ENCODE data around the genes HCCS, ARHGAP6, MSL3 and RAB9A.

DNA sequence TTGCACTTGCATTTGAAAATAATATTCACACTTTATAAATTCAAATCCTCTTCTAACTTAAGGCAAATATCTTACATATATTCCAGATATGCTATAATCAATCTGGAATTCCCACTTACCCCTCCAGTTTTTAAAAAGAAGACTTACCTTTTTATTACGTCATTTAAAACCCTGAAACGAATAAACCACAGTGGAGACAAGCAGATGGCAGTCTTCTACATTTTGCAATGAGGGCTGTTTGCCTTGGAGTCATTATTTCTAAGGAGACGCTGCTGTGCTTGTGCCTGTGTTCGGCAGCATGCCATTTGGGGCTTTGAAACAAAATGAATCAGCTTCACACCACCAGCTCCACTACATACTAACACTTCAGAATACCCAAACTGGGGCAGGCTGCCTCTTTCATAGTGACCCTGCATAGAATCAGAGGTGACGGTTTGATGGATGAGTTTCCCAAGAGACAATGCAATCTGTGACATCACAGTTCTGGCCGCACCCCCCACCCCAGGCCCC, 57.0 kb upstream of the MID1 start:
- PRO-cap = no peak

DNA sequence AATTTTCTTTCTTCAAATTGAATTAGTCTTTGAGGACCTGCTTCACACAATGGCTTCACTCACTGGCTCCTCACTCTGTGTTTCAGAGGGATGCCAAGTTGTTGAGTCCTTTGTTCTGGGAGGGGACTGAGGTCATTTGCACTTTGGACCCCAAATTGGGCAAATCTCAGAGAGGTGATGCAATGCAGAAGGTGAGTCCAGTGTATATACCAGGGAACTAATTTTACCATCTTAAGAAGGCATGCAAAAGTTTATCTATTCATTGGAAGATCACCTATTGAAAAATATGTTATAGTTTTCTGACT, 149.9 kb upstream of the MID1 start:
- PRO-cap = no peak

GRCh38 chrX:11111032-11111603, at the start of gene HCCS:
Gene HCCS, plus strand, starts transcription at chrX:11111332.
- PRO-cap = unidirectional peak, plus-strand start at chrX:11111356

GRCh38 chrX:11191587-11192377, 80.7 kb downstream of the HCCS start:
- PRO-cap = no peak

DNA sequence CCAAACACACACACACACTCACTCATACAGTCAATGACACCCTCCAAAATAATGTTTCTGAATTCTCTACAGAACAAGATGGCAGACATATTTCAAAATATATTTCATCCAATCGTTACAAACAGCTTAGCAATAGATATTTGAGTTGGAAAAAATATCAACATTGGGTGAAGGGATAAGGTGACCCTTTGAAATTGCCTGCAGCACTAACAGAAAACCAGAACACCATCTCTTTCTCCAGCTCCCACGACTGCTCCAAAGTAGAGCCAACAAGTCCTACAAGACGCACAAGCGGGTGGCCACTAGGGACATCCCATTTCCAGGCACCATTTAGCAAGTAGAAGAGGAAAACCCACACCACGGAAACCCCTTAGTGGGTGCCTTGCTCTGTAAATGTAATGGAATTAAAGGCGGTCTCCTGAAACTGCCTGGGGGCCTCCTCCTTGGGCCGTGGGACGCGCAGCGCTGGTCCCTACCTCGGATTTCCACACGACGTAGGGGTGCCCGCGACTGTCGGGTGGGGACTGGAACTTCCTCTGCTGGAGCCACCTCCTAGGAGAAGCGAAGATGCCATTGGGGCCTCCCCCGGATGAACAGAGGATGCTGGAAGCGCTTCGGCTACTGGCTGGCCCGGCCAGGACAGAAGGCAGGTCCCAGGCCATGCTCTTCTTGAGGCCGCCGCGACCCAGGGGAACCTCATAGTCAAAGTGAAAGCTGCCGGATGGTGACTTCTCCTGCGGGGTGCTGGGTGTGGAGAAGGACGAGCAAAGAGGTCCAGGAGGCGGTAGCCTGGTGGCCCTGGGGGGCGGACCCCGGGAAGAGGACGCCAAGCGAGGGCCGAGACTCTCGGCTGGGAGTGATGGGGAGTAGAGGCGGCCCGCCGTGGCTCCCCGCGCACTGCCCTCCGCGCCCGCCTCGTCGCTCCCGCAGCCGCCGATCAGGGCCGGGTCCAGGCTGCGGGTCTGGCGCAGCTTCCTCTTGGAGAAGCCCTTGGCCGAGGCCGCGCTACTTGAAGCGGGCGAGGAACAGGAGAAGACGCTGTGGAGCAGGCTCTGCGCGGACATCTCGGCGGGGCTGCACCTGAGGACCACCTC, 1.6 kb downstream of the ARHGAP6 start:
- PRO-cap = no peak

DNA sequence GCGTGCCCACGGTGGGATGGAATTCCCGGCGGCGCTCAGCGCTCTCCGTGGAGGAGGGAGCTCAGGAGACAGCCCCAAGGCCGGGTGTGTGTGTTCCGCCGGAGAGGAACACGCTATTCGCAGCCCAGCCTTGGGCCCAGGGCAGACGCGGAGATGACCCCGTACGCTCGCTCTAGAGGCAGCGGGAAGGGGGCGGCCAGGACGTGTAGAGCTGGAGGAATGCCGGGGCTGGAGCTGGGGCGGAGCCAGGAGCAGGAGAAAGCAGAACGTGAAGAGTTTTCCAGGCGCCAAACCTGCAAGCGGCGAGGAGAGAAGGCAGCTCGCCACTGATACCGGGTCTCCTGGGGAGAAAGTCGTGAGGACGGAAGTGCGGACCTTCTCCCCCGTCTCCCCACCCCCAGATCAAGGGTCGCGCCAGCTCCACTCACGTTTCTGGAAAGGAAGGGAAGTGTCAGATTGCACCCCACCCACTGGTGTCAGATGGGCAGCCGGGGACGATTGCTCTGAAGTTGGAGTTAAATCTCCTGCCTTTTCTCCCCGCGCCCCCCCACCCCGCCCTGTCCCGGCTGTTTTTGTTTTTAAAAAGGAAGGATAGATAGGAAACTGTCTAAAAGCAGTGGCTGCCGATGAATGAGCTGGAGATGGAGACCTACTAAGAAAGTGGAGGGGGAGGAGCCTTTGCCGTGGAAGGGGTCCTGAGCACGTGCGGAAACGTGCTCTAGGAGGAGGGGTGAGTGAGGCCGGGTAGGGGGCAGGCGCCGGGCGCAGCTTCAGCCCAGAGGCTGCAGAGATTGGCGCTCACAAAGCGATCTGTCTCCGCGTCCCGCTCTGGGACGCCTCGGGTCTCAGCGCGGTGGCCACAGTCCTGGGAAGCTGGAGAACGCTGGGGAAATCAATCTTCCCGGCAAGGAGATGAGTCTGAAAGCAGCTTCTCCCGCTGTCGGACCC, at the start of gene ARHGAP6:
ARHGAP6 (minus strand) TSS at position 349 of the 948 bp plus-strand sequence.
- PRO-cap = no peak

- PRO-cap = no peak
These were observed 556 bp upstream of the MSL3 start for GRCh38 chrX:11757403-11757959.

DNA sequence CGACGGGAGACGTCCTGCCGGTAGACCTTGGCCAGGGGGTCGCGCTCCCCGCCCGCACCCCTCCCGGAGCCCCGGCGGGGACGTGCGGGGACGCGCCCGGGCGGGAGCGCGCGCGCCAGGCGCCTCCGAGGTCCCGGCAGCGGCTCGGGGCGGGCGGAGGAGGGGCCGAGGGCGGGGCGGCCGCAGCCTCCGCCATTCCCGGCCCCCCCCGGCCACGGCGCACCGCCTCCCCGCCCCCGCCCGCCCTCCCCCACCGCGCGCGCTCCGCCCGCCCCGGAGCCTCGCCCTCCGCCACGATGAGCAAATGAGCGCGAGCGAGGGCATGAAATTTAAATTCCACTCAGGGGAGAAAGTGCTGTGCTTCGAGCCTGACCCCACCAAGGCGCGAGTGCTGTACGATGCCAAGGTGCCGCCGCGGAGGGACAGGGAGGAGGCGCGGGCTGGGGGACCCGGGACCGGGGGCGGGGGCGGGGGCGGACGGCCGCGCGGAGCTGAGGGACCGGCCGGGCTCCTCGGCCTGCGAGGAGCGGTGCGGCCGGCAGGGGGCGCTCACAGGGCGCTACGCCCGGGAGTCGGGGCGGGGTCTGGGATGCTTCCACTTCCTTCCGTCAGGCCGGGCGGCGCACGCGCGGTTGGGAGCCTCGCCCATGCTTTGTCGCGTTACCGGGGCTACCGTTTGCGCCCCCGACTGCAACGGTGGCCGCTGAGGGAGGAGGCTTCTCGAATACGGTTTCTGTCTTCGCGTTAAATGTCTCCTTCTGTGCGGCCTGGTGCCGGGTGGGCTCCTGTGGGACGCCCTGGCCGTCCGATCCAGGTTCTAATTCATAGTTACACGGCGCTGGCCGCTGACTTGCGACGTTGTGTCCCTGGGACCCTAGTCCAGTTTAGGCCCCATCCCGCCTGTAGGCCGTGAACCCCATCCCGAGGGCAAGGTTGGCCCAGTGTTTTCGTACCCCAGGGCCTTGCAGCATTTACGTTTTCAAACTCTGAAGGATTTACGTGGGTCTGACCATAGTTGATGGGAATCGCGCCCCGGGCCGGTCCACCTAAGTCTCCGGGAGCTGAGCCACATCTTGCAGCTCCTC, at the start of gene MSL3:
MSL3 (plus strand) TSS at position 278 of the 1,085 bp plus-strand sequence.
- PRO-cap = bidirectional peak, plus-strand start at position 272 of the sequence, minus-strand start at position 92 of the sequence; bidirectional peak, plus-strand start at position 623 of the sequence, minus-strand start at position 533 of the sequence

- PRO-cap = no peak
These were observed 23.4 kb upstream of the TMSB4X start for GRCh38 chrX:12951449-12951943.

DNA sequence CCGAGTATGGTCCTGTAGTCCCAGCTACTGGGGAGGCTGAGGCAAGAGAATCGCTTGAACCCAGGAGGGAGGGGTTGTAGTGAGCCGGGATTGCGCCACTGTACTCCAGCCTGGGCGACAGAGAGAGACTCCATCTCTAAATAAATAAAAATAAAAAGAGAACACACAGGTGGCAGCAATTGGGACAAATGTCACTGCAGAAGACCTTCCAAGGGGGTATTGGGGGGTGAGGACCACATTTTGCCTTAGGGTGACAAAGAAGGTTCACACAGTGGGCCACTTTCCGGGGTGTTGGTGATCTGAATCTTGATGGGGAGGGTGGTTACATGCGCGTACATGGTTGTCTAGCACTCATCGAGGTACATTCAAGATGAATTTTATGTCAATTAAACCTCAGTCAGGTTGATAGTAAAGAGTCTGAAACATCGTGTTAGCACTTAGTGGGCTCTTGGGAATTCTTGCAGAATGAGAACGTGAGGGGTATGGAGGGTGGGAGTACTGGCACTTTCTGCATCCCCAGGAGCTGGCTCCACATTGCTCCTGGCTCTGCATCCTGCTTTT, 20.5 kb upstream of the TMSB4X start:
- PRO-cap = no peak

GRCh38 chrX:12955720-12956848, 18.8 kb upstream of the TMSB4X start:
- PRO-cap = no peak

GRCh38 chrX:12970571-12971295, 4.2 kb upstream of the TMSB4X start:
- PRO-cap = no peak

DNA sequence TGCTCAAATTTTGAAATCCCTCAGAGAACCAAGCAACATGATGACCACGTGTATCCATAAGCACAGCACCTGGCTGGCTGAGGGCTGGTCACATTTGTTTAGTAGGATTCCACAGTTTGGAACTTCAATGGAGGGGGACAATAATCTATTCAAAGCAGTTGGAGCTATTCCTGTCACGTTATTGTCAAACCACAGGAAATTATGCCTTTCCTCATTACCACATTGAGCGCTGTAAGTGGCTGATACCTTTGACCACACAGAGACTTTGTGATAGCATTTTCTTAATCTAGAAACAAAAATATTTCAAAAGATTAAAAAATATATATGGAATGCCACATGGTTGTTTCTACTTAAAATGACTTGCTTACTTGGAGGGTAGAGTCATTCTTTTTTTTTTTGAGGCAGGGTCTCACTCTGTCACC, 7.1 kb downstream of the TMSB4X start:
- PRO-cap = no peak

DNA sequence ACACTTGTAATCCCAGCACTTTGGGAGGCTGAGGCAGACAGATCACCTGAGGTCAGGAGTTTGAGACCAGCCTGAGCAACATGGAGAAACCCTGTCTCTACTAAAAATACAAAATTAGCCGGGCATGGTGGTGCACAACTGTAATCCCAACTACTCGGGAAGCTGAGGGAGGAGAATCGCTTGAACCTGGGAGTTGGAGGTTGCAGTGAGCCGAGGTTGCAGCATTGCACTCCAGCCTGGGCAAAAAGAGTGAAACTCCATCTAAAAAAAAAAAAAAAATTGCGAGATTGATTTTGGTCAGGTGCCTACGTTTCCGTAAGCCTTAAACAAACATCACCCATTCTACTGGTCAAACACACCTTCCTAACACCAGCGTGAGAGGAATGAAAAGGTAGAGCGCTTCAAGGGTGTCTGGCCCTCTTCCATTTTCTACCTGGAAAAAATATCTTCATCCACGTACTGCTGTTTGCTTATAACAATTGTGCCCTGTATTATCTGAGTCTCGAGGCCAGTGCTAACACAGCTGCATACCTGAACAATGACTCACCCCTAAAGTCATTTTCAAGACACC, 13.7 kb downstream of the TMSB4X start:
- PRO-cap = no peak

- PRO-cap = no peak
These were observed 43.8 kb upstream of the FAM9C start for GRCh38 chrX:13088114-13088629.

DNA sequence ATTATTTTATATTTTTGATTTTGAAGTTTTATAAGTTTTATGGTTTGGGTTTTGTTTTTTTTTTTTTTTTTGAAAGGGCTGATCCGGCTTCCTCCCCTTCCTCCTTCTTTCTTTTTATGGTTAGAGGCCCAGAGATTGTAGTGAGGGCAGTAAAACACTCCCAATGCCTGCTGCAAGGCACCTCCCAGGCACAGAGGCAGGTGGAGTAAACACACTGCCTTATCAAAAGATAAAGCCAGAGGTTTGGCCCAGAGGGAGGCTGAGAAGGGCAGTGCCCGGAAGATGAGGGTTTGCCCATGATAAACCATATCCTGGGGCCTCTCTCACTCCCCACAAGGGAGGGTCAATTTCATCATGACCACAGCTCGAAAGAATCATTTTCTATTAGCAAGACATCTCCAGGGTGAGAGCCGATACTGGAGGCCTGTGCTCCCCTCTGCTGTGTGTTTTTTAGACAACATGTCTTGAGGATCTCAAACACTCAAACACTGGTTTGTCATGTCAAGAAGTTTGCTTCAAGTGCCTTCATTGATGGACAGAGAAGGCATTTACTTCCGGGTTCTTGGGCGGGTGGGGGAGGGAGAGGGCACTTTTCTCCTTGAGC, 98.5 kb upstream of the FAM9C start:
- PRO-cap = no peak

DNA sequence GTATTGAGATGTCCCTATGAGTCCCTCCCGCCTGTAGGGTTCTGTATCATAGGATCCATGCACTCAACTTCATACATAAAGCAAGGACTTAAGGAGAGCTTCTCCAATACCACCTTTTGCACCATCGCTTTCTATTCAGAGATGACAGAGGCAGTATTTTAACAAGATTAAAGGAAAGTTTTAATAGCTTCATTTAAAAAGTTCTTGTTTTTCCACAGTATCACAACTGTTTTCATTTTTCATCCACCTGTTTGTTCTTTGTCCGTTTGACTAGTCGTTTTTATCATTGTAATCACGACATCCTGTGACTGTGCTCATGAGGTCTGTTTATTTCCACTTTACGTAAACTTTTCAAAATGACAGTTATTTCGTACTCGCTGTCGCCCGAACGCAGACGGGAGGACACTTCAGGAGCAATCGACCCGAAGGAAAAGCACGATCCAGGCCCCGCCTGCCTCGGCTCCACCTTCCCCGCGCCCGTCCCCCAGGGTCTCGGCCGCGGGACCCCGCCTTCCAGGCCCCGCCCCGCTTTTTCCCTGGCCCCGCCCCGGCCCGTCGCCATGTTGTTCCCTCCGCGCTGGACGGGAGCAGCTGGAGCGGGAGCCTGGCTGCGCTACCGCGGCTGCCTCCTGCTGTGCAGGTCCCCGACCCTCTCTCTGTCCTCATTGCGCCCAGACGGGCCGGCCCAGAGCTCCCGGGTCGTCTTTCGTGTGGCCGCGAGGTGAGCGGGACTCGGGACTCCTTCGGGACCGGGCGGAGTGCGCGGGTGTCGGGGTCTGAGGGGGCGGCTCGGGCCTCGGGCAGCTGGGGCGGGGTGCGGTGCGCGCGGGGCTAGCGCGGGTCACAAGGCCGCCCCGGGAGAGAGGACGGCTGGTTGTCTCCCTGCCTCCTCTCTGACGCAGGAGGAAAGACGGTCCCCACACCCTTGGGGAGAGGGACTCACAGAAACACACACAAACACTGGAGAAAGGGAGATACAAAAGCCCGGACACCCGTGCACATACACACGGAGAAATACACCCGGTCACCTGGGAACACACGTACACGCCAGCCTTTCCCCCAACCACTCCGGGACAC, at the start of gene RAB9A:
RAB9A (plus strand) TSS at position 561 of the 1,077 bp plus-strand sequence.
- PRO-cap = bidirectional peak, plus-strand start at position 561 of the sequence, minus-strand start at position 464 of the sequence

DNA sequence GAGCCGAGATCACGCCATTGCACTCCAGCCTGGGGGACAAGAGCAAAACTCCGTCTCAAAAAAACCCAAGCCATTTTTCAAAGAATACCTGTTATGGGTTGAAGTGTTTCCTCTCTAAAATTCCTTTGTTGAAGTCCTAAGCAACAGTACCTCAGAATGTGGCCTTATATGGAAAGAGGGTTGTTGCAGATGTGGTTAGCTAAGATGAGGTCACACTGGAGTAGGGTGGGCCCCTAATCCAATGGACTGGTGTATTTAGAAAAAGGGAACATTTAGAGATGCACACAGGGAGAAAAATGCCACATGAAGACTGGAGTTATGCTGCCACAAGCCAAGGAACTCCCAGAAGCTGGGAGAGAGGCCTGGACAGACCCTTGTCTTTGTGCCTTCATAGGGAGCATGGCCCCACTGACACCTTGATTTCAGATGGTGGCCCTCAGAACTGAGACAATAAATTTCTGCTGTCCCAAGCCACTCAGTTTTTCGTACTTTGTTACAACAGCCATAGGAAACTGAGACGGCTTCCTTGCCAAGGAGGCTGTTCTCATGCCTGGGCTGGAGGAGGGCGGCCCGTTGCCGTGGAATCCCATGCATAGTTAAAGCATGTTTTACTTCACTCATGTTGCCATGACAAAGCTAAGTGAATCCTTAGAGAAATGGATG, 16.6 kb downstream of the TRAPPC2 start:
- PRO-cap = no peak

DNA sequence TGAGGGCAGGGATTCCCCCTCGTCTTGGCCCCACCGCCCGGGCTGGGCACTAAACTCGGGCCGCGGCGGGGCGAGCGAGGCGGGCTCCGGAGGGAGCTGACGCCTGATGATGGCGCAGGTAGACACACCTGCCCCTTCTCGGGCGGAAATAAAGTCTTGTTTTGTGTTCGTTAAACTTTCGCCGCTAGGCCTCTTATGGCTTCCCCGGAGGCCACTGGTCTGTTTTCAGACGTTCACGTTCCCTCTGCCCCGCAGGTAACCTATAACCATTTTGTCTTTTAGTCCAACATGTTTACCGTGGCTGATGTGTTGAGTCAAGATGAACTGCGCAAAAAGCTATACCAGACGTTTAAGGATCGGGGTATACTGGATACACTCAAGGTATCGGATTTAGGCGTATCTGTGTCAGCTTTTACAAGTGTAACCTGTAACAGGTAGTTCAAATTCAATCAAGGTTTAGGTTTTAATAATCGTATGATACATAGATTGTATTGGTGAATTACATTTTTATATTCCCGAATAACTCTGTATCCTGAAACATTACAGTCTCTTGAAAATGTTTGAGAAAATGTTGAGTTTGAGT, 509 bp downstream of the OFD1 start:
- PRO-cap = no peak

GRCh38 chrX:13983797-13984139, 45.9 kb downstream of the GEMIN8 start:
- PRO-cap = no peak